Choroid plexus epithelial cell (primary cell): ENCODE results near the genes TREML2 and TREML4.

DNA sequence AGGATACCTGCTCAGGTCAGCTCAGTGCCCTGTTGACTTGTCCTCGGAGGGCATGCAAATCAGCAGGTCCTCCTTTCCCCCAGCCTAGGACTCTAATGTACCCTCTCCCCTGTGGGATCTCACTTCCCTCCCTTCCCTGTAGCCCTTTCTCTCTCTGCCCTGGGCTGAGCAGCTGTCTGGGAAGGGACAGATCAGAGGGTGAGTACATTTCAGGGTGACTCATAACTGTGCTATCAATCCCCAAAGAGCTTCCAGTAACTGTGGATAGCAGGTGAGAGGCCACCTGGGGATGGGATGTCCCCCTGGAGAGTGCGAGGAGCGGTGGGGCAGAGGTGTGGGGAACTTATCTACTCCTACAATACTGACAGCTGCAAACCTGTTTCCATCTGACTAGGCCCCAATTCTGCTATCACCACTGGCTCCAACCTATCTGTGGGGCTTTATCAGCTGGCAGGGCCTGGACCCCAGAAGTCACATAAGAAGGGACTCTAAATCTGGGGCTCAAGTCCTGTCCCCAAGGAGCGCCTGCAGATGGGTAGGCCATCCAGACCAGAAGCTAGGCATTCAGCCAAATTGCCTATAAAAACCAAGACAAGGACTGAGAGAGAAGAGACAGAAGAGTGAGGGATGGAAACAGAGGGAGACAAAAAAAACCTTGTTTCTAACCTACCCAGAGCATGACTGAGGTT, 32.6 kb downstream of the KCNK5 start:
- RRBS = no CpG with 5 or more reads among the region's 4 CpGs

DNA sequence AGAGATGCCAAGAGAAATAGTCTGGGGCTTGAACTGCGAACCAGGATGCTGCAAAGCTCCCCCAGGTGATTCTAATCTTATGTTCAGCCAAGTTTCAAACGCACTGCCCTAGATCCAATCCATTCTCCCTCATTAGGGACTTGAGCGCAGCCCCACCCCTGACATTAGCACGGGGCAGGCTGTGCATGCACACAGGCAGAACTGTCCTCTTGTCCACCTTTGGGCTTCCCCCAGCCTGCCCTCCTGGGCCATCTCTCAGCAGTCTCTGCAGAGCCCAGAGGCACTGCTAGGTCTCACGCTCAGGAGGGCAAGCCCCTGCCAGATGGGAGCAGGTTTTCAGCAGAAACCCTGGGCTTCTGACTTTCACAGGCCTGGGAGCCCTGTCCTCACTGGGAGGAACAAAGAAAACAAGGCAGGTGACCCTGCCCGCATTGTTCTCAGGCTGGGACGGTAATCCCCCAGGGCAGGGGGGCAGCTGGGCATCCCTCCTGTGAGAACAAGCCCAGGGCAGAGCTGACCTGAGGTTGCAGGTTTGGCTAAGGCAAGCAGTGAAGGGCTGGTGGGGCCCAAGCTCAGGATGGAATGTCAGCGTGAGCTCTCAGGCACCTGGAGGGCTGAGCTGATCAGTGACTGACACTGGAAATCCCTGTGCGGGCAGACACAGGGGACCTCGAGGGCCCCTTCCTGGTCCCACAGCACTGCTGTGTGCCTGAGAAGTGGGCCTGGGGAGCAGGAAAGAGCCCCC, 24.5 kb downstream of the KCNK5 start:
- RRBS = no CpG with 5 or more reads among the region's 10 CpGs

- RRBS = no CpG with 5 or more reads among the region's 11 CpGs
Observed at GRCh38 chr6:39226613-39227455, 2.4 kb downstream of the KCNK5 start.

- RRBS = no CpG with 5 or more reads among the region's 3 CpGs
Observed at GRCh38 chr6:39753446-39753944, 28.3 kb upstream of the KIF6 start.

GRCh38 chr6:39816690-39817328, 24.6 kb downstream of the DAAM2 start:
- RRBS = no CpG with 5 or more reads among the region's 7 CpGs

- RRBS = no CpG with 5 or more reads among the region's 1 CpG
Observed at GRCh38 chr6:39849420-39849867, 57.3 kb downstream of the DAAM2 start.

DNA sequence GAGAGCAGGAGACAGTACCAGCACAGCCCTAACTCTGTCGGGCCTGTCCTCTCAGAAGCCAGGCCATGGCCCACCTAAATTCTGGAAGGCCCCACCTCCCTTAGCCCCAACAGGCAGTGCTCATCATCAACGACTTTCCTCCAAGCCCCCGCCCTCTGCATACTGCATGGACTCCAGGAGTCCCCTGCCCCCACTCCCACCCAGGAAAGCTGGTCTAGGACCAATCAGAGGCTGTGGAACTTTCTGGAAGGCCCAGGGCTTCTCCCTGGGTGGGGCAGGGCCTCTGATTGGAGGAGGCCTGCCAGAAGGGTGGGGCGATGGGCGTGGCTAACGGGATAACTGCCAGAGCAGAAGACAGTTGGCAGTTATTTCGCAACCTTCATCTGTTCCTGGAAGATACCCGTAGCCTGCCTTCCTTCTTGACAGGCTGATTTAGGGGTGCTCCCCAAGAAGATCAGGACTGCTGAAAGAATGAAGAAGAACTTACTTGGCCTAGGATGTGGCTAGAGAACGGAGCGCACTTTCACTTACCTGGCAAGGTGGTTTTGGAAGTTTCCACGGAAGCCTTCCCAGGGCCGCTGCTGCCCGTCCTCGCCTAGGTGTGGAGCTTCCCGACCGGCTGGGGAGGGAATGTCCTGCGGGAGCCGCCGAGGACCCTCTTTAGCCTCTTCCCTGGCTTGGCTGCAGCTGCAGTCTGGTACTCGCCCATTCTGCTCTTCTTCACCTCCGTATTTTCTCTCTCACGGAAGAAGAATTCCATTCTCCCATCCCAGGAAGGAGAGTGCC, 209.0 kb downstream of the LRFN2 start:
- RRBS = no CpG with 5 or more reads among the region's 22 CpGs

DNA sequence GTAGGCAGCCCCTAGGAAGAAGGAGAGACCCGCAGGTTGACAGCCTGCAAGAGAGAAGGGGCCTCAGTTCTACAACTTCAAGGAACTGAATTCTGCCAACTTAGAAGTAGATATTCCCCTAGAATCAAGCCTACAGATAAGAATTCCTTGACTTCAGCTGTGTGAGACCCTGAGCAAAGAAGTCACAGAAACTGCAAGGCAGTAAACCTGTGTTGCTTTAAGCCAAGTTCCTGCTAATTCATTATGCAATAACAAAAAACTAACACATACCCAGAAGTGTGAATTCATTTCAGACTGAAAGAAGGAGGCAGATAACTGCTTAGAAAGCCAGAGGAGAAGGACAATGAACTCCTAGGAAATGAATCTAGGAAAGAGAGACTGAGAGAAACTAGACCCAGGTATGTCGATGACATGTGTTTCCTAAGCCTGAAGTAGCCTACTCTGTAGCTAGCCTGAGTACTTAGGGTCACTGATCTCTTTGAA, 131.1 kb downstream of the LRFN2 start:
- RRBS = no CpG with 5 or more reads among the region's 2 CpGs

- RRBS = no CpG with 5 or more reads among the region's 9 CpGs
Observed at GRCh38 chr6:41066875-41067631, 5.1 kb downstream of the OARD1 start.

- RRBS = no CpG with 5 or more reads among the region's 5 CpGs
Observed at GRCh38 chr6:41089491-41089852, 16.7 kb downstream of the NFYA start.

DNA sequence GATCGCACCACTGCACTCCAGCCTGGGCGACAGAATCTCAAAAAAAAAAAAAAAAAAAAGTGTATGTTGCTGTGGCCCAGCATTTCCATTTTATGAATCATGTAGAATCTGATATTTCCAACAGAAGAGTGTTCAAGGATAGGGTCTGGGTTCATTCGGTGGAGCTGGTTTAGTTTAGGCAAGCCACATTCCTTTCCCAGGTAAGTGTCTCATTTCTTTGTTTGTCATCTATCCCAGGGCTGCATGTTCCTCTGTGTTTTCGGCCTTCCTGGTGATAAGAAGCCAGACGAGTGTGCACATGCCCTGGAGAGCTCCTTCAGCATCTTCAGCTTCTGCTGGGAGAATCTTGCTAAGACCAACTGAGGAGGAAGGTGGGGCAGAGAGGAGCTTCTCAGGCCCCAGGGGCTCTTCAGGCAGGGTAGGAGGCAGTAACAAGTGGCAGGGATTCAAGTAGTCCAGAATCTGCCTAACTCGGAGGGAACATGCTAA, 38.3 kb downstream of the NFYA start:
- RRBS = no CpG with 5 or more reads among the region's 6 CpGs

GRCh38 chr6:41186137-41186684, 14.7 kb downstream of the TREML2 start:
- RRBS = no CpG with 5 or more reads among the region's 6 CpGs

- RRBS = no CpG with 5 or more reads among the region's 12 CpGs
Observed at GRCh38 chr6:41200219-41201420, at the start of gene TREML2. TSS of gene TREML2 (minus strand) at chr6:41201149.

GRCh38 chr6:41228075-41228378, at the start of gene TREML4:
TSS of gene TREML4 (plus strand) at chr6:41228349.
- RRBS = no CpG with 5 or more reads among the region's 4 CpGs

DNA sequence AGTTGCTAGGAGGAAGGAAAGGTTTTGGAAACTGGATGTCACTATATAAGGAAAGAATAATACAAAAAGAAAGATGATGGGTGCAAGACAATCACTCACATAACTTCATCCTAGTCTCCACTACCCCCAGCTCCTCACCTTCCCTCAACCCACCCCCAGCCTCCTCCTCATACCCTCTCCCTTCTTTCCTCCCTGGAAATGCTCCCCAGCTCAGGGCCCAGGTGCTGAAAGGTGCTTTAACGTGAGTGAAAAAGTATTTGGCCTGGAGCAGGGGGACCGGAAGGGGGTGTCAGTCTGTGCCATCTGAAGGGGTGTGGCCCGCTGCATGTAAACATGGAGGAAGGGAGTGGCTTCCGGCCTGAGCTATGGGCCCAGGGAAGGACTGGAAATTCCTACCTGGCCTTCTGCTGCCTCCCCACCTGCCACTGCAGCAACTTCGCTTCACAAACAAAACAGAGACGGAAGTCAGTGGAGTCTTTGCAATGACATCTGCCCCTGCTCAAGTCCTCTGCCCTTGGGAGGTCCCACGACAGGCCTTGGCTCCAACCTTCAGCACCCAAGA, 28.2 kb upstream of the FOXP4 start:
- RRBS = 89% methylated on average over 2 of the region's 7 CpGs

DNA sequence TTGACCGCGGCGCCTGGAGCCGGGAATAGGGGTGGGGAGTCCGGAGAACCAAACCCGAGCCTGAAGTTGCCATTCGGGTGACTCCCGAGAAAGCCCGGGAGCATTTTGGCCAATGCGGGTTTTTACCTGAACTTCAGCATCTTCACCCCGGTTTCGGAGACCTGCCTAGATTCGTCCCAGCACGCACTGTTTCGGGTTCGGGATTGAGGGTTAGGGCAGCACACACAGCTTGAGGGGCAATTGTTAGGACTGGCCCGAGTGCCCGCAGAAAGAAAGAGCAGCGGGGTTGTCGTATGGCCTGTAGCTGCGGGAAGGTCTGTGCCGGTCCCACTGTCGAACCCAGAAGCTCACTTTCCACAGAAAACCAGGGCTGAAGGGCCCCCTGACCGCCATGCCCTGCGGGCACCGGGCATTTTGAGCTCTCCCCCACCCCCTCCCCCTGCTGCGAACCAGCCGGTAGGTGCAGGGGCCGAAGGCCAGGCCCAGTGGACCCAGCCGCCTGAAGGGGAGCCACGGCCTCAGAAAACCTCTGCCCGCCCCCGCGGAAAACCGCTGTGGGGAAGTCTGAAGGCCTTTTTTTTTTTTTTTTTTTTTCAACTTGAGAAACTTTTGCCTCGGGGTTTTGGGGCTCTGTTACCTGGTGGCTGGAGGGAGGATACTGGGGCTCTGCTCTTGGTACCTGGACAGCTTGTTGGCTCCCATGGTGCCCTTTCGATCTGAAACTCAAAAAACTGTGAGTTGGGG, 2.2 kb downstream of the FOXP4 start:
- RRBS = 36% methylated on average over 17 of the region's 37 CpGs

DNA sequence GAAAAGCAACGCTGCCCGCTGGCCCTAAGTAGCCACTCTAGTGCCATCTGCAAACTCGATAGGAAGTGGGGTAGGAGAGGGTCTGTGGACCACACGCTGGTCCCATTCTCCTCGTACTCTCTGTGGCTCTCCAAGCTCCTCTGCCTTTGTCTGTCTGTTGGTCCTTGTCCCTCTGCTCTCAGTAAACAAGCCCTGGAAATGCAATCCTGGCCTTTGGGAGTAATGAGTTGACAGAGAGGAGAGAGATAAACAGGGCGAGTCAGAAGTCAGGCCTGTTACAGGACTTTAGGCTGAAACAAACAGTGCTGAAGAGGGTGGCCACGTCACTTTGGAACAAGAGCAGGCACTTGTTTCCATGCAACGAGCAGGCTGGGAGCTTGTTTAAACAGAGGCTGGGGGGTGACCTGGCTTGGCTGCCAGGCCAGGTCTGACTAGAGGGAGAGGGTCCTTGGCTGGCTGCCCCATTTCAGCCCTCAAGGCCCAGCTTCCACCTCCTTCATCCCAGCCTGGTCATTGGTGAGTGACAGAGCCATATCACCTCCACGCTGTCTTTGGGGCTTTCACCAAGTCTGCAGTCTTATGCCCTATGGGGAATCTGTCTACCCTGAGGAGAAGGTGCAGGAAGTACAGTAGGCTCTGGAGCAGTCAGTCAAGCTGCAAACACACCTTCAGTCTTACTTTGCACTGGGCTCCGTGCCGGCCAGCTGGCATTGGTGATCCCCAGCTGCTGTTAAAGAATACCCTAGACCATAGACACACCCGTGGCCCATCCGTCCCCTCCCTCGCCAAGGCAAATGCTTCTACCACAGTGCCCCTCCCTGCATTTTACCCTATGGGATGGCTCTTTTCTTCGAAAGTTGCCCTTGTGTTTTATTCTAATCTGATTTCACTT, 22.6 kb downstream of the FOXP4 start:
- RRBS = no CpG with 5 or more reads among the region's 15 CpGs

GRCh38 chr6:41655812-41656178, 17.5 kb downstream of the MDFI start:
- RRBS = no CpG with 5 or more reads among the region's 10 CpGs

GRCh38 chr6:41682733-41683615, 44.7 kb downstream of the MDFI start:
- RRBS = 19% methylated on average over 15 of the region's 49 CpGs

GRCh38 chr6:41706598-41707406, 28.6 kb downstream of the TFEB start:
- RRBS = no CpG with 5 or more reads among the region's 10 CpGs